ENCODE measurements around the genes NMBR, HIVEP2 and PHACTR2.

- PRO-cap: no peak
CAGE:
- cytosol, long polyA minus RNA: no peak
- cytosol, long polyA plus RNA: no peak
- long polyA plus RNA: no peak
- nucleus, long polyA minus RNA: no peak
- nucleus, long polyA plus RNA: no peak
These were observed 4.4 kb downstream of the CITED2 start for GRCh38 chr6:139369693-139370873.

DNA sequence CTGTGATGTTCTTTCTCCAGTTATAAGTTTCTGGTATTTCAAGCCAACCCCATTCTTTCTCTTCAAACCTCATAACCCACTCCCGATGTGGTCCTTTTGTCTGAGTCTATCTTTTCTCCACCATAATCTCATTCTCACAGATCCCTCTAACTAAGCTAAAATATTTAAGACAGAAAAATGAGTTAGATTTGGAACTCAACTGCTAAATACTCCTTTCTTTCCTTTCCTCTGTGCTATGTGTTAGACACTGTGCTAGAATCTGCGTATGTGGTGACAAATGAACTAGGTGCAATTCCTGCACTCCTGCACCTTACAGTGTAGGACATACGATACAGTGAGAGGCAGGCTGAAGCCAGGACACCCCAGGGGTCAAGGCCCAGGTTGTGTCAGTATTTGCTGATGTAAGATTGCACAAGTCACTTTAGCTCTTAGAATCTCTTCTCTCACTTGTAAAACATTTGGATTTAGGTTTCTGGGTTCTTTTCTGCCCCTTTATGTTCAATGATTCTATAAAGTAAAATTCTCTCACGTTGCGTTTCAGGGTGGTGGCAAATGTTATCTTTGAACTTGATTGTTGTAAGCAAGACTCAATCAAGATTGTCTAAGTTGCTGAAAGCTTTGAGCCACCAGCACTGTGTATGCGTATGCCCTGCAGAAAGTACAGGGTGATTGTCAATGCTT is 105.8 kb upstream of the CITED2 start:
- PRO-cap: no peak
CAGE:
- cytosol, long polyA minus RNA: no peak
- cytosol, long polyA plus RNA: no peak
- long polyA plus RNA: no peak
- nucleus, long polyA minus RNA: no peak
- nucleus, long polyA plus RNA: no peak

GRCh38 chr6:139764444-139765119 is 390.1 kb upstream of the CITED2 start:
- PRO-cap: bidirectional peak, plus-strand start at chr6:139764909, minus-strand start at chr6:139764756
CAGE:
- cytosol, long polyA minus RNA: no peak
- cytosol, long polyA plus RNA: no peak
- long polyA plus RNA: no peak
- nucleus, long polyA minus RNA: no peak
- nucleus, long polyA plus RNA: no peak

DNA sequence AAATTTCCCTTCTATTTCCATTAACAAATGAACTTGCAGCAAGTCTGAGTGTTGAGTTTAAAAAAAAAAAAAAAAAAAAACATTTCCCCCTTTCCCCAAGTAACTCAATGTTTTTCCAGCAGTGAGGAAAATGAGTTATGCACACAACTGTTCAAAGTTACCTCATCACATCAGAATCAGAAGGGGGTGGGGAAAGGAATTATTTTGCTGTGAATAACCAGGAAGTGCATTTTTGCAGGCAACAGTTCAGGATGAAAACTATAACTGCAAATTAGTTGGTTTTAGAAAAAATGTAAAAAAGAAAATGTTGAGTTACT is 568.9 kb upstream of the CITED2 start:
- PRO-cap: unidirectional peak, plus-strand start at position 220 of the sequence
CAGE:
- cytosol, long polyA minus RNA: no peak
- cytosol, long polyA plus RNA: no peak
- long polyA plus RNA: no peak
- nucleus, long polyA minus RNA: no peak
- nucleus, long polyA plus RNA: no peak

DNA sequence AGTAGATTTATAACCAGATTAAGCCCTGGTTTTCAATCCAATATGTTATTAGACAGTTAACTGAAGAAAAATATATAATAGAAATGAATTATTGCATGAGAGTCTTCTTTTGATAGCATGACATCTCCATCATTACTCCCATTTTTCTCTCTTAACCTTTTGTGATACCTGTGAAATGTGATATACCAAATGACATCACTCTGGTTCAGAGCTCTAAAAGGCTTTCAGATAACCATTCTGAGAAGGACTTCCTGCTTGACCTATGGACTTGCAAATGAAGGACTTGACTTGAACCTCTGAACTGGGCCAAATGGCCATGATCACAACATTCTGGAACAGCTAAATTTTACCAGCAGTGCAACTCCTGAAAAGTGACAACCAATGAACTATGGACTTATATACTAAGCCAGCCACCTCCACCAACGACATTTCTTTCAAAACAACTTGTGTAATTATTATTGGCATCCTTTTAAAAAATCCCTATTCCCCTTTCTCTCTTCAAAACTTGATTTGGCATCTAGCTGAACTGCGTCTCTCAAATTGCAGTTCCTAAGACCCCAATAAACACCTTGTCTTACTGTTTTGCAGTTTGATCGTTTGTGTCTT is 1085.8 kb upstream of the CITED2 start:
- PRO-cap: no peak
CAGE:
- cytosol, long polyA minus RNA: no peak
- cytosol, long polyA plus RNA: no peak
- long polyA plus RNA: no peak
- nucleus, long polyA minus RNA: no peak
- nucleus, long polyA plus RNA: no peak

GRCh38 chr6:141552437-141553056 is 580.2 kb upstream of the GJE1 start:
- PRO-cap: unidirectional peak, plus-strand start at chr6:141552806
CAGE:
- cytosol, long polyA minus RNA: no peak
- cytosol, long polyA plus RNA: no peak
- long polyA plus RNA: no peak
- nucleus, long polyA minus RNA: no peak
- nucleus, long polyA plus RNA: no peak

DNA sequence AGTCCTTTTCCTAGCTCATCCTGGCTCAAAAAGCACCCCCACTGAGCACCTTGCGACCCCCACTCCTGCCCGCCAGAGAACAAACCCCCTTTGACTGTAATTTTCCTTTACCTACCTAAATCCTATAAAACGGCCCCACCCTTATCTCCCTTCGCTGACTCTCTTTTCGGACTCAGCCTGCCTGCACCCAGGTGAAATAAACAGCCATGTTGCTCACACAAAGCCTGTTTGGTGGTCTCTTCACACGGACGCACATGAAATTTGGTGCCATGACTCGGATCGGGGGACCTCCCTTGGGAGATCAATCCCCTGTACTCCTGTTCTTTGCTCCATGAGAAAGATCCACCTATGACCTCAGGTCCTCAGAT is 116.9 kb upstream of the GJE1 start:
- PRO-cap: no peak
CAGE:
- cytosol, long polyA minus RNA: no peak
- cytosol, long polyA plus RNA: no peak
- long polyA plus RNA: no peak
- nucleus, long polyA minus RNA: no peak
- nucleus, long polyA plus RNA: no peak

DNA sequence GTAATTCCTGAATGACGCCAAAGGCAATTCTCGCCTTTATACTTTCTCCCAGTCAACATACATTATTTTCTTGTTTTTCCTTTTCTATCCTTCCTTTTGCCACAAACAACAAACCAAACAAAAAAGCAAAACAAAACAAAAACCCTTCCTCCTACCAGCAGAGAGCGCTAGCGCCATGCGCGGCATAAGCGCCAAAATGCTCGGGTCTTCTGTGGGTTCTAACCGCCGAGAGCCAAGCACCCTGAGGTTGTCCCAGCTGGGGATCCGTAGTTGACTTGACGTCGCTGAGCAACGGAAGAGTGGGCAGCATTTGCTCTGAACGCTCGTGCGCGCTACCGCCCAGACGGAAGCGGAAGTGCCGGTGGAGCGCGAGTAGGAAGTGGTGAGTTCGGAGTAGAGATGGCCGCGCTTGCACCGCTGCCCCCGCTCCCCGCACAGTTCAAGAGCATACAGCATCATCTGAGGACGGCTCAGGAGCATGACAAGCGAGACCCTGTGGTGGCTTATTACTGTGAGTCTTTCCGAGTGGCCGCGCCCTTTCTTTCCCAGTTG is at the start of gene NMBR:
Gene NMBR, minus strand, starts transcription at position 234 of the 552 bp plus-strand sequence.
- PRO-cap: bidirectional peak, plus-strand start at position 375 of the sequence, minus-strand start at position 208 of the sequence
CAGE:
- cytosol, long polyA minus RNA: start-site peak on the plus strand centred at position 374 of the sequence, 26 bp wide, 373 reads
- cytosol, long polyA plus RNA: start-site peak on the plus strand centred at position 370 of the sequence, 56 bp wide, 501 and 651 reads in 2 replicates
- long polyA plus RNA: start-site peak on the plus strand centred at position 384 of the sequence, 27 bp wide, 1,311 and 1,389 reads in 2 replicates
- nucleus, long polyA minus RNA: start-site peak on the plus strand centred at position 381 of the sequence, 34 bp wide, 1,300 reads
- nucleus, long polyA plus RNA: start-site peak on the plus strand centred at position 384 of the sequence, 27 bp wide, 546 and 497 reads in 2 replicates

GRCh38 chr6:142294709-142295053 is 7.1 kb upstream of the ADGRG6 start:
- PRO-cap: no peak
CAGE:
- cytosol, long polyA minus RNA: no peak
- cytosol, long polyA plus RNA: no peak
- long polyA plus RNA: no peak
- nucleus, long polyA minus RNA: no peak
- nucleus, long polyA plus RNA: no peak

- PRO-cap: no peak
CAGE:
- cytosol, long polyA minus RNA: no peak
- cytosol, long polyA plus RNA: no peak
- long polyA plus RNA: no peak
- nucleus, long polyA minus RNA: no peak
- nucleus, long polyA plus RNA: no peak
These were observed 1.3 kb downstream of the ADGRG6 start for GRCh38 chr6:142303005-142303654.

GRCh38 chr6:142759996-142760927 is 184.7 kb downstream of the HIVEP2 start:
- PRO-cap: no peak
CAGE:
- cytosol, long polyA minus RNA: no peak
- cytosol, long polyA plus RNA: no peak
- long polyA plus RNA: no peak
- nucleus, long polyA minus RNA: no peak
- nucleus, long polyA plus RNA: no peak

DNA sequence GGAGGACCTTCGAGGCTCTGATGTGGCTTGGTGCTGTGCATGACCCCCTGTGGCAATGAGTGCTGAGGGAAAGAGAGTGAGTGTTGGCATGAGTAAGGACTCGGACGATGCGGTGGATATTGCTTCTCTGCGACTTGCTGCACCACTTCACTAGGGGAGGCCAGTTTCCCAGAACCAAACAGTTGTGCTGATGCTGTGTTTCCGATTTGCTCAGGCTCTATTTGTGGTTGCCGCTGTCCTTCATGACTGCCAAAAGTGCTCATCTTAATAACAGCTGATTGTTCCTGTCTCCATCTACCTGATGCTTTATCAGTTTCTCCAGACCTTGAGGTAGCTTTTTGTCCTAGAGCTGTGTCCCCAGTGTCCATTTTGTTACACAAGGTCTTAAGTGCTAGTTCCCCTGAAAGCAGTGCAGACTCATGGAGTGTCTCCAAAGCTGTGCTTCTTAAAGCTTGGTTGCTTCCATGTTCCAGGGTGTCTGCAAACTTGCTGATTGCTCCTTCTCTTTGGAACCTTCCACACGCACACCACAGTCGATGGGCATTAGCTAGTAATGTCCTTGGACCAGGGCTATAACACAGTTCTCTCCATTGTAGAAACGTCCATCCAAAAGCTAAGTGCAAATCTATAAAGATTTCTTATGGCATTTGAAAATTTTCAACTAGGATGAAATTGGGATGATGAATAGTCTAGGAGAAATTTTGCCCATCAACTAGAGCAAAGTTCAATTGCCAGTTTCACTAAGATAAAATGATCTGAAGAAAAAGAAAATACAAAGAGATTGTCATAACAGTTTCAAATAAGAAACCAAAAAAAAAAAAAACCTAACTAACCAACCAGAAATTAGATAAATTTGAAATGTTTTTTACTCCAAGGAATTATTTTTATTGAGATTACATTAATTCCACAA is 170.3 kb downstream of the HIVEP2 start:
- PRO-cap: no peak
CAGE:
- cytosol, long polyA minus RNA: no peak
- cytosol, long polyA plus RNA: no peak
- long polyA plus RNA: no peak
- nucleus, long polyA minus RNA: no peak
- nucleus, long polyA plus RNA: no peak

DNA sequence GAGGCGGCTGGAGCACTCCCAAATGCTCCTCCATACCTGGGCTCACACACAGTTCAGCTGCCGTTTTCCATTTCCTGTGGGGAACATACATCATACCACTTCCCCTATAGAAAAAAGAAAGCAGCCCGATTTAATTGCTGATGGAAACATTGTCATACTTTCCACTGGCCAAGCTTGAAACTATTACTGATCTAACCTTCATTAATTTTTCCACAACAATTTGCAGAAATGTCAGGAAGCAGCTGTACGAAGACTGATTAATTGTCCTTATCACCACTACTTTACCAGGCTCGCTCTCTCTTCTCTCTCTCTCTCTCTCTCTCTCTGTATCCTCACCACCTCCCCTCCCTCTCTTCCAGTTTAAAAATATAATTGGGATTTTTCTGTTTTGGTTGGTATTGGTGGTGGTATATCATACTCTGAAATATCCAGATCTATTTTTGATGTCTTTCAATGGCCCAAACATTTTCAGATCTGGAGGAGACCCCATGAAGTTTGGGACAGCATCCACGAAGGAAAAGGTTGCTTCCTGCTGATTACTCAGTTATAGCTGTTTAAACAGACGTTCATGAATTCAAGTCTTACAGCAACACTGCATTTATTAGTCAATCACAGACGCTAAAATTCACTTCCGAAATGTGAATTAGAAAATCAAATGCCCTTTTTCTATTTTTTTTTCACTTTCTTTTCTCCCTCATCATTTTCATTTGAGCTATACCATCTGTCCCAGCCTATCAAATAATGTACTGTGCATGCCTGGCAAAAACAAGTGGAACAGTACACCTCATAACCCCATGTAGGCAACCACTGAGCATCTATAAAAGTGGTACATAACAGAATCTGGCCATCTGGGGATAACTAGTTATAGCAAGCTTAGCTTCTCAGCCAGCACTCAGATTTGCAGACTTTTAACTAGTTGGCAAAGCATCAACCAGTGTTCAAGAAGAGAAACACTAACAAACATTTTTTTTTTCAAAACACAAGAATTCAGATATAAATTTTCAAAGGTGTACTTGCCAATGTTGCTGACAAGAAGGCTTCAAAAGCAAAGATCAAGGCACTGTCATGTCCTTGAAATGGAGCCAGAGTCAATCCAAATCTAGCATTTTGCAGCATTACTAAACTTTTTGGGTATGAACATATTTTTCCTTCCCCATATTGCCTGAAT is 124.6 kb downstream of the HIVEP2 start:
- PRO-cap: bidirectional peak, plus-strand start at position 107 of the sequence, minus-strand start at position 59 of the sequence; unidirectional peak, minus-strand start at position 476 of the sequence; unidirectional peak, minus-strand start at position 520 of the sequence
CAGE:
- cytosol, long polyA minus RNA: no peak
- cytosol, long polyA plus RNA: no peak
- long polyA plus RNA: no peak
- nucleus, long polyA minus RNA: no peak
- nucleus, long polyA plus RNA: no peak

- PRO-cap: no peak
CAGE:
- cytosol, long polyA minus RNA: no peak
- cytosol, long polyA plus RNA: no peak
- long polyA plus RNA: no peak
- nucleus, long polyA minus RNA: no peak
- nucleus, long polyA plus RNA: no peak
These were observed 106.1 kb downstream of the HIVEP2 start for GRCh38 chr6:142838850-142839397.

DNA sequence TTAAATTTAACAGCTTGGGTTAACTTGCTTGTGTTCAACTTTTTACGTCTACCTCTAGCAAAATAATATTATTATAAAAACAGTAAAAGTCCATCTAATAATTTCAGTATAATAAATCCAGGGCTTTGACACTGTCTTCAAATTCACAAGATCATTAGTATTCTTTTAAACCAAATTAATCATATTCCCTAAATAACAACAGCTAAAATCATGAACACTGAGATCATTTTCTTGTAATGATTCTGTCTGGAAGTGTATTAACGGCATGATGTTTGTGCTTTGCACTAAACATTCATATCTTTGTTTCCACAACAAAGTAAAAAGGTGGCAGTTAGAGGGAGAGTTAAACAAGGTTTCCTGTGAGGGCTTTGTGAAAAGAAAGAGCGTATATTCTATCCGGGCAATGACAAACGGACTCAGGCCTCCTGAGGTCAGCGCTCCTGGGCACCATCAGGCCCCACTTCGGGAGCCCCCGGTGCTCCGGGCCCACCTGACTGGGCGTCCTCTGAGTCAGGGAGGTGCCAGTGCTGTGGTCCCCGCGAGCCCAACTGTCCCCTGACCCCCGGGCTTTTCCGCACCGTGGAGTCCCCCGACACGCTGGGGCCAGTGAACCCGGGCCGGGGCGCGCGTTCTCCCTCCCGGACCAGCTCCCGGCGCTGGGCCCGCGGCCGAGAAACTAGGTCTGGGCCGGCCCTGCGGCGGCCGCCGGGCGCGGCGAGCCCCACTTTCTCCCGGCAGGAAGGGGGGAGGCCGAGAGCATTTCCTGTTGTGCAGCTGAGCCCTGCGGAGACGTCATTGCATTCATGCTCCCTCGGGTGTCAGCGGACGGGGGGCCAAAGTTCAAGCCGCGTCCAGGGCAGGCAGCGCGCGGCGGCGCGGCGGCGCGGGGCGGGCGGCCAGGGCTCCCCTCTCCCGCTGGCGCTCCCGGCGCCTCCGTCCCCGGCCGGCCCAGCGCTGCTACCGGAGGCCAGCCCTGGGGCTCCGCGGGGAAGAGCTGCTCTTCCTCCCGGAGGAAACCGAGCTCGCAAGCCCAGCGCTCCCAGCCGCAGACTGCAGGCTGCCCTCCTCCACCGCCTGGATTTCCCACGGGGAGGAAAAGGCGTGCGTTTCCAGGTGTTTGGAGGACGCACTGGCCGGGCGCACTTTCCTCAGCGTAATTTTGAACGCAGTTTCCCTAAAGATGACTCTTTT is 18.4 kb downstream of the HIVEP2 start:
- PRO-cap: bidirectional peak, plus-strand start at position 863 of the sequence, minus-strand start at position 1,052 of the sequence
CAGE:
- cytosol, long polyA minus RNA: no peak
- cytosol, long polyA plus RNA: no peak
- long polyA plus RNA: no peak
- nucleus, long polyA minus RNA: start-site peak on the plus strand centred at position 855 of the sequence, 127 bp wide, 52 reads; start-site peak on the plus strand centred at position 994 of the sequence, 15 bp wide, 15 reads
- nucleus, long polyA plus RNA: no peak

- PRO-cap: bidirectional peak, plus-strand start at chr6:142945260, minus-strand start at chr6:142945173
CAGE:
- cytosol, long polyA minus RNA: no peak
- cytosol, long polyA plus RNA: no peak
- long polyA plus RNA: no peak
- nucleus, long polyA minus RNA: no peak
- nucleus, long polyA plus RNA: no peak
These were observed at the start of gene HIVEP2 for GRCh38 chr6:142944991-142945323. Gene HIVEP2 (minus strand): TSS chr6:142945176.

DNA sequence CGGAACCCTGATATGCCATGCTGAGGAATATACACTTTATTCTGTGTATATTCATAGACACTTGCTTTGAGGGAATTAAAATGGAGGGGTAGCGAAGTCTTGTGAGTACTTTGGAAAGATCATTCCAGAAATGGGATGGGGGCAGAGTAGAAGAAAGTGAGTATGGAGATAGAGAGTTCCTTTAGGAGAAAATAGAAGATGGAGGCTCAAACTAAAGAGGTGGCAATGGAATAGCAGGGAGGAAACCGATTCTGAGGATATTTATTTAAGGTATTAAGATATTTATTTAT is 21.1 kb upstream of the FUCA2 start:
- PRO-cap: no peak
CAGE:
- cytosol, long polyA minus RNA: no peak
- cytosol, long polyA plus RNA: no peak
- long polyA plus RNA: no peak
- nucleus, long polyA minus RNA: no peak
- nucleus, long polyA plus RNA: no peak

DNA sequence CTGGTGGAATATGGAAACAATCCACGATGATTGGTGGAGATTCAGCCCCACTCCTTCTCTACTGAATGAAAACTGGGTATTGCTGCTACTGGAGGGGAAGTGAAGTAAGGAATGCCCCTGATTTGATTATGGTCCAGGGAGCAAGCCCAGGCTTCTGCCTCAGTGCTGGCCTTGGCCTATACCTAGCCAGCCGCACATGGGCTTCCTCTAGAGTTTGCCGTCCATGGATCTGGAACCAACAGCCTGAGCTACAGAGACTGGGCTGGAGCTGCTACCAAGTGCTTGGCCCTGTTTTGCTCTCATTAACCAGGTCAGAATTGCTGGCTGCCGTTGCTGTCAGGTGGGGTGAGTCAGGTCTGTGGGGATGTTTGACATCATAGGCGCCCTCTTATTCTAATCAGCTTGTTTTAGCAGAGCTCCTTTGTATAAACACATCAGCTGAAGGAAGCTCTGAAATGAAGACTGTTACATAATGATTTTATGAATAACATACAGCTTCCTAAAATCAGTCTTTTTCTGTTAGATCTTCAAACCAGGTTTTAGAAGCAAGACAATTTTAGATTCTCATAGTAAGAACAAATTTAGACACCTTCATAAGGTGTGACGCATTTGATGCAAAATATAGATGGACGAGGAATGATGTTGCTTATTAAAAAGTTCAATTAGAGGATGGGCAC is 83.1 kb upstream of the PHACTR2 start:
- PRO-cap: no peak
CAGE:
- cytosol, long polyA minus RNA: no peak
- cytosol, long polyA plus RNA: no peak
- long polyA plus RNA: no peak
- nucleus, long polyA minus RNA: no peak
- nucleus, long polyA plus RNA: no peak

DNA sequence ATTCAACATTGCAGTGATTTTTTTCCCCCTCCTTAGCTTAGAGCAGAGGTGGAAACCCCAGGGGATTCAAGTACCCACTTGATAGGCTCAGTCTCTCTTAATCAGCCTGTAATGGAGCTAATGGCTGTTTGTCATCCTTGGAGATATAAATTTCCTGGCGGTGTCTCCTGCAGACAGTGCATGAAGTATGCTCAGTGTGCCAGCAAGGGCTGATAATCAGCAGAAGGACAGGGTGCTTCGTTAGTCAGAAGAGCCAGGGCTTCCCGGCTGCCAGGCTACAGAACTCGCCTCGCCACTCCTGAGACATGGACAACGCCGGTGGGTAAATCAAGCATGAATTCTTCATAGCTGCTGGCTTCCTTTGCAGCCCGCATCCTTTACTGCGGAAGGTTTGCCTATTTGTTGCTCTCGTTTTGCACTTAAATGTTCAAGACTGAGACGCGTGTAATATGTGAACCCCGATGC is 69.7 kb upstream of the PHACTR2 start:
- PRO-cap: no peak
CAGE:
- cytosol, long polyA minus RNA: no peak
- cytosol, long polyA plus RNA: no peak
- long polyA plus RNA: no peak
- nucleus, long polyA minus RNA: no peak
- nucleus, long polyA plus RNA: no peak

DNA sequence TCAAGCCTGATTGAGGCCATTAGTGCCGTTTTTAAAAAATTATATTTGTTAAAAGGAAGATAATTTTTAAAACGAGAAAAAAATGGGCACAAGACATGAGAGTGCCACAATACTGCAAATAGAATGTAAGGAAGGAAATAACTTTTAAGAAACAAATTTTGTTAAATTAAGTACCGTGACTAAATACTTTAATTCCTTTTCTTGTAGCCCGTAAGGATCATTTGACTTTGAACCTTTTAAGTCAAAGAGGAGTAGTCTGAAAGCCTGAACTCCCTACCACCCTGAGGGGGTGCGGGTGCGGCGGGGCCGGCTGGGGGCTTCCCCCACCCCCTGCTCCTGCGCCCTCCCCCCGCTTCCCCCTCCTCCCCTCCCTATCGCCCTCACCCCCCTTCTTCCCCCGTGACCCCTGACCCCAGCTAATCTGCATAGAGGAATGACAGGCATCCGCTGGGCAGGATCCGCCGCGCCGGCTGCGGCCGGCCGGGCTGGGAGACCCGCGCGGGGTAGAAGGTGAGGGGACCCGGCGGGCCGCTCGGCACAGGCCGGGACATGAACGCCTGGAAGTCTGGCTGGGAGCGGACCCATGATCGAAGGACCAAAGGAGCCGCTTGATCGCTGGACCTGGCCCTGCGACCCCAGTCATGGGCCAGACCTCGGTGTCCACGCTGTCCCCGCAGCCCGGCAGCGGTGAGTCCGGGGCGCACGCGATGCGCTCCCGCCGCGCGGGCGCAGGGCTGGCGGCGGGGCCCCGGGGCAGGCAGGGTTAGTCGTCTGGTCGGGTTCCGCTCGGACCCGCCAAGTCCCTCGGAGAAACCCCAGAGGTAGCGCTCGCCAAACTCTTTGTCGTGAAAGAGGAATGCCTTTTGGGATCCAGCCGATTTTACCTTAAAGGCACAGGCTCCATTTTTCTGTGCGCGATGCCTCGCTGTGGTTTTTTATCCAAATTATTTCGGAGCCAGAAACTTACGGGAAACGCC is at the start of gene PHACTR2:
Gene PHACTR2, plus strand, starts transcription at position 443 of the 977 bp plus-strand sequence.
- PRO-cap: bidirectional peak, plus-strand start at position 490 of the sequence, minus-strand start at position 286 of the sequence; bidirectional peak, plus-strand start at position 690 of the sequence, minus-strand start at position 842 of the sequence
CAGE:
- cytosol, long polyA minus RNA: start-site peak on the plus strand centred at position 470 of the sequence, 88 bp wide, 688 reads
- cytosol, long polyA plus RNA: start-site peak on the plus strand centred at position 483 of the sequence, 41 bp wide, 117 and 188 reads in 2 replicates
- long polyA plus RNA: start-site peak on the plus strand centred at position 478 of the sequence, 78 bp wide, 1,162 and 745 reads in 2 replicates
- nucleus, long polyA minus RNA: start-site peak on the plus strand centred at position 527 of the sequence, 207 bp wide, 2,538 reads
- nucleus, long polyA plus RNA: no peak